ENCODE data around the genes COPS4 and ARHGAP24.

GRCh38 chr4:81490660-81491258 is 19.1 kb upstream of the RASGEF1B start:
- PRO-cap: no peak

GRCh38 chr4:81562010-81562650 is 90.4 kb upstream of the RASGEF1B start:
- PRO-cap: no peak

- PRO-cap: no peak
Measured at GRCh38 chr4:82043064-82043873, 330.5 kb downstream of the HNRNPD start.

DNA sequence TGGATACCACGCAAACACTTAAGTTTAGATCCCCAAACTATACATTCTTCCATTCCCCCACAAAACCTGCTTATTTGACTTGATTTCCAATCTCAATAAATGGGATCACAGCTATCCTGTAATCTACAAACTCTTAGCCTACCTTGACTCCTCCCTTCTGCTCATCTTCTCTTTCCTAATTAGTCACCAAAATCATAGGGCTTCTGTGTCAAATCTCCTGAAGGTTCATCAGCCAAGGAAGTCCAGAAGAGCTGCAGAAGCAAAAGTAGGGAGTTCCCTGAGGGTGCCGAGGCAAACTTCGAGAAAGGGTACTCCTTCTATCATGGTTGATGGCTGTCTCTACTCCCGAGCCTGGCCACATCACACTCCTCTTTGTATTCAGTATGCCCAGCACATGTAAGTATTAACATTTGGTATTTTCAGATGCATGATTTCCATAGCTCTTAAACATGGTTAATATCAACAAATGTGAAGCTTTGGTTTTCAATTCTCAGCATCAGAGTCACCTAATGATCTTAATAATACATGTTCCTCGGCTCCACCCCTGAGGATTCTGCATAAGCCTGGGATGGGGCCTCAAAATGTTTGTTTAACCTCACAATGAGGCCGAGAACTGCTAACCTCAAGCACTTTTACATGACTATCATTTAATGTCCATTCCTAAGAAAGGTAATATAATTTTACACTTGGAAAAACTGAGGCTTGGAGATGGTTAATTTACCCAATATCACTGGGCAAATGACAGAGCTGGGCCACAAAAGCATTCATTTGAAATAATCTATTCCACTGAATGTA is 30.6 kb downstream of the HNRNPD start:
- PRO-cap: no peak

GRCh38 chr4:82356326-82357019 is 17.3 kb downstream of the HNRNPD start:
- PRO-cap: no peak

- PRO-cap: no peak
Measured at GRCh38 chr4:82371948-82372369, 1.8 kb downstream of the HNRNPD start.

DNA sequence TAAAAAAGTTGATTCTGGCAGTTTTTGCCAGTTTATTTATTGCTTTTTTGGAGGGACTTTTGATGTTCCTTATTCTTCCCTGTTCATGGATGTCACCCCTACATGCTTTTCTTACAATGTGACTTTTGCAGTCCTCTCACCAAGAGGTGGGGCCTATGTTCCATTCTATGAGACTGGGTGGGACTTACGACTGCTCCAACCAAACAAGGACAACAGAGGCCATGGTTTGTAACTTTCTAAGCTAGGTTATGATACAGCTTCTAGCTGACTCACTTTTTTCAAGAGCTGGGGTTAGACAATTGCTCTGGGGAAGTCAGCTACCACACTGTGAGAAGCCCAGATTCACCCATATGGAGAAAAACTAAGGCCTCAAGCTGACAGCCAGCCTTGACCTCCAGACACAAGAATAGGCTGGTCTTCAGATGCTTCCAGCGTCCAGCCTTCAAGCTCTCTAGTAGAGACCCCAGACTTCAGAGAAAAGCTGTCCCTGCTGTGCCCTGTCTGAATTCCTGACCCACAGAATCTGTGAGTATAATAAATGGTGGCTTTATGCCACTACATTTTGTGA is 39.5 kb downstream of the ENOPH1 start:
- PRO-cap: no peak

GRCh38 chr4:82899420-82899812 is 1.1 kb upstream of the THAP9 start:
- PRO-cap: no peak

GRCh38 chr4:82968623-82969204 is 41.9 kb downstream of the LIN54 start:
- PRO-cap: no peak

DNA sequence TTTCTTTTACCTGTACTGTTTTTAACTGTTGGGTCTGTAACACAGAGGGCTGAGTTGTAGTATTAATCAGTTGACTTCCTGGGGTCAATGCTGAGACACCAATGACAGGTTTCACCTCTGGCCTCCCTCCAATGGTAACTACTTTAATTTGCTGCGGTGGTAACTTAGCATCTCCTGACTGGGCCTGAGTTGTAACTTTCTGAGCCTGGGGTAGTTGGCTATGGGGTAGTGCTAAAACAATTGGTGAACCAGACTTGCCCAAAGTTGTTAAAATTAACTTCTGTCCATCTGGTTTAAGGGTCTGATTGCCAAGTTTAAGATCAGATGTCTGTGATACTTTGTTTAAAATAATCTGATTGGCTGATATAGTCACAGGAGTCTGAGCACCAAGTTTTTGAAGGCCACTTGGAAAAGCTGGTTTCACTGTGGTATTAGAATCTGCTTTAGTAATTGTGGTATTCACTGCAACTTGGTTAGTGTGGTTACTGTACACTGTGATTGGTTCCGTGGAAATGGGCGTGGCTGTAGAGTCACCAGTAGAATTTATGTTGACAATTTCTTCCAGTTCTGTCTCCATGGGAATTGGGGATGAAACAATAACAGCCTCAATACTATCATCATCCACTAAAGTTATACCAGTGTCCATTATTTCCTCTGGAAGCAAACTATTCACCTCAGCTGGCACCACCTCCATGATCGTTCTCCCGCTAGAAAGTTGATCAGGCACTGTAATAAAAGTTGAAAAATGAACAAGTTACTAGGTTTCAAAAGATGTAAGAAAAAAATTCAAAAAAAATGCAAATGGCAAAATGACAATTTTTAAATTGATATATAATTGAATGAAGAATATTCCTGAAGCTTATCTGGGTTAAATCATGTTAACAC is 26.2 kb downstream of the LIN54 start:
- PRO-cap: no peak

DNA sequence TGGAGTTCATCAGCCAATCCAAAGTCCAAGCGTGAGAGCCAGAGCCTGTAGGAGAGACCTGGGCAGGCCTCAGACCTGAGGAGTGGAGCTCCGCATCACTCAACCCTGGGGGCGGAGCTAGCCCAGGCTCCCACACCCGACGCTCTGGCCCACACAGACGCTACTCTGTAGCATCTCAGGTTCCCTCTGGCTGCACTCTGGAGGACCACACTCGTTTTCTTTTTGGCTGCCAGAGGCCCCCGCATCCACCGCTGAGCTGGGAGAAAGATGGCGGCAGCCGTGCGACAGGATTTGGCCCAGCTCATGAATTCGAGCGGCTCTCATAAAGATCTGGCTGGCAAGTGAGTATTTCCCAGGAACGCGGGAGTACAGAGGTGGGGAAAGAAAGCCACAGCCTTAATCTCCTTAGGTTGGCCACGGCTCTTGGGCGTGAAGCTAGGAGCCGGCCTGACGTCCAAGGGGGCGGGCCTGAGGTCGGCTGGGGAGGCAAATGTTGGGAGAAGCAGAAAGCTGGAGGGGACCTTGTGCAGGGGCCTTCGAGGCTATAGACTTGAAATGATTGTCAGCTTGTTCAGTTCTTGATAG is at the start of gene COPS4:
Gene COPS4, plus strand, starts transcription at position 226 of the 585 bp plus-strand sequence.
- PRO-cap: bidirectional peak, plus-strand start at position 244 of the sequence, minus-strand start outside the sequence

GRCh38 chr4:83248587-83248892 is 36.1 kb downstream of the COQ2 start:
- PRO-cap: no peak

DNA sequence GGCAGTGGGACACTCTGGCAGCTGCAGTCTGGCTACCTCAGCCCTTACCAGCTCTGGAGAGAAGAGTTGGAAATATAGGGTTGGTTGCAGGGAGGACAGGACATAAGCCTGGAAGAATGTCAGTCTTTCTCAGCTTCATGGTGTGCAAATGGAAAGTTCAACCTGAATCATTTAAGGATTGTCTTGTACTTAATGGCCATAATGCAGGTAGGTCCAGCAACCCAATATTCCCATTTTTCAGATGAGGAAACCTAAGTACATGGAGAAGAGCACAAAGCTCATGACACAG is 60.0 kb downstream of the GPAT3 start:
- PRO-cap: no peak

GRCh38 chr4:84582198-84582807 is 624 bp upstream of the CDS1 start:
- PRO-cap: bidirectional peak, plus-strand start at chr4:84582577, minus-strand start at chr4:84582447; bidirectional peak, plus-strand start at chr4:84582899, minus-strand start at chr4:84582675

GRCh38 chr4:84870255-84870832 is 96.1 kb downstream of the WDFY3 start:
- PRO-cap: no peak

- PRO-cap: bidirectional peak, plus-strand start at chr4:85475403, minus-strand start at chr4:85475303; bidirectional peak, plus-strand start at chr4:85475771, minus-strand start at chr4:85475577
Measured at GRCh38 chr4:85474589-85475926, at the start of gene ARHGAP24. TSS of gene ARHGAP24 (plus strand) at chr4:85475150.

DNA sequence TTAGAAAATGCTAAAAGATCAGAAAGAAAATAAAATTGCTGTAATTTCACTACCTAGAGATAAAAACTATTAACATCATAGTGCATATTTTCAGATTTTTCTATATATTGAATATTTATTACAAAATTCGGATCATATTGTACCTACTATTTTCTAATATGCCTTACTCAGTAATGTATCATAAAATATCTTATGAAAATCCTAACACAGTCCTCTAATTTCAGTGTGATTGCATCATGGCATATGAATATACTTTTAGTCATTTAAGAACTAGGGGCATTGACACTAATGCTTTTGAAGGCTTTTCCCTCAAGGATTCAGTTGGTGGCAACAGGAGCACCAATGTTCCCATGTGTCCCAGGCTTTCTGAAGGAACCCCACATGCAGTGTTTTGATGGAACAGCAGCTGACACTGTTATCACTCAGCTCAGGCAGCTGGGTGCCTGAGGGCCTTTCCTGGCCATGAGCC is 348.2 kb downstream of the ARHGAP24 start:
- PRO-cap: no peak

DNA sequence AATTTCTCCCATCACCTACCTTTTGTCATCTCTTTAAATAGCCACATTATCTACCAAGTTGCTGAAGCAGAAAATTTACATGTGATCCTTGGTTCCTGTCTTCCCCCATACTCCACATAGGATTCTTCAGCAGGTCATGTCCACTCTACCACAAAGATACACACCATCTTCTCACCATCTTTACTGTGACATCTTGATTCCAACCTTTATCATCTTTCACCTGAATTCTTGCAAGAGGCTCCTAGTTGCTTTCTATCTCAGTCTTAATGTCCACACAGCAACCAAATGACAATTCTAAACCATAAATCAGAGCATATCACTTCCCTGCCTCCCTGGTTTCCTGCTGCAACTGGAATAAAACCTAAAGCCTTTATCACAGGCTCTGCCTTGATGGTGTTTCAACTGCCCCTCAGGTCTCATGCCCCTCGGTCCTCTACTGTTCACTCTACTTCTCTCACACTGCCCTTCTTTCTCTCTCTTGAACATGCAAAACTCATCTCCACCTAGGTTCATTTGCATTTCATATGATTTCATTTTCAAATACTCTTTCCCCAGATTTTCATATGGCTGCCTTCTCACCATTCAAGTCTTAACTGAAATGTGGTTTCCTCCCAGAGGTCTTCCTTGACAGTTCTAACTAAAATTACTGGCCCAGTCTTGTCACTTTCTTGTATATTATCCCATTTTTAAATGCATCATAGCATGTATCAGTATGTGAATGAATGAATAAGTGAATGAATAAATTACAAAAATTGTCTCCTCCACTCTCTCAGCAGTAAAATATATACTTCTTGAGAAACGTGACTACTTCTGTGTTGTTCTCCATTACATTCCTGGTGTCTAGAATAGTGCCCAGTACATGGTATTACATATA is 91.5 kb downstream of the MAPK10 start:
- PRO-cap: no peak

DNA sequence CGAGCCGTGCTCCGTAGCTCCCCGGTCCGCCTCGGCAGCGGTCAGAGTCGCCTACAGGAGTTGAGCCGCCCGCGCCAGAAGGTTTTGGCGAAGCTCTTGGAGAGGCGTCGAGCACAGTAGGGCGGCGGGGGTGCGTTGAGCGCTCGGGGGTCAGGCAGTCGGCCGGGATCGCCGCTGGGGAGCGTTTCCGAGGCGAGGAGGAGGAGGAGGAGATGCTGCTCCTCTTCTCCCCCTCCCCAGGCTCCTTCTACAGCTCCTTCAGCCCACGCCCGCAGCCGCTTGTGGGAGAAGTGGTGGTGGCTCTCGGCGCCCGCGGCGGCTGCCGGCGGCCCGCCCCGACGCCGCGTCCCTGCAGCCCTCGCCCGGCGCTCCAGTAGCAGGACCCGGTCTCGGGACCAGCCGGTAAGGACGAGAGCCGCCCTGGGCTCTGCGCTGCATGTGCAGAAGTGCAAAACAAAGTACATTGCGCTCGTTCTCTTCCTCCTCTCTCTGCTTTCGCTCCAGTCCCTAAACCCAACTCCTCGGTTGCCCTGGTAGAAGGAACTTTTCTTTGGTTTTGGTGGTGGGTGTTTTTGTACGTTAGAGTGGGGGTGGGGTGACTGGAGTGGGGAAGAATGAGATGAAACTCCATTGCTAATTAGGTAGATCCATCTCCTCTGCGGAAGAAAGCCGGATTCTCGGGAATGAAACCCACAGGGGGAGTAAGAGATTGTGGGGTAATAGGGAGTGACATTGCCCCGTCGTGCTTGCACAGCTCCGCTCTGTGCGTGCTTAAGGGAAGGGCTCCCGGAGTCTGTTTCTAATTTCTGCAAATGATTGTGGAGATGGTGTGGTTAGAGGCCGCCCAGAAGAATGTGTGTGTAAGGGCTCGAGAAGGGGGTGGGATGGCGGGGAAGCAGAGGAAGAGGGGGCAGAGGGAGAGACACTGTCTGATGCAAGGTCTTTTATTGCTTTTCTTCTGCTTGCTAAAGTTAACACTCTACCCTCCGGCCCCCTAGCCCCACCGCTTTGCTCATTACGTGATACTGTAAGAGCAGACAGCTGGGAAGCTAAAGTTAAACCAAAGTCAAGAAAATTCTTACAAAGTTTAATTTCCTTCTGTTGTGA is 626 bp downstream of the PTPN13 start:
- PRO-cap: bidirectional peak, plus-strand start at position 898 of the sequence, minus-strand start at position 799 of the sequence

DNA sequence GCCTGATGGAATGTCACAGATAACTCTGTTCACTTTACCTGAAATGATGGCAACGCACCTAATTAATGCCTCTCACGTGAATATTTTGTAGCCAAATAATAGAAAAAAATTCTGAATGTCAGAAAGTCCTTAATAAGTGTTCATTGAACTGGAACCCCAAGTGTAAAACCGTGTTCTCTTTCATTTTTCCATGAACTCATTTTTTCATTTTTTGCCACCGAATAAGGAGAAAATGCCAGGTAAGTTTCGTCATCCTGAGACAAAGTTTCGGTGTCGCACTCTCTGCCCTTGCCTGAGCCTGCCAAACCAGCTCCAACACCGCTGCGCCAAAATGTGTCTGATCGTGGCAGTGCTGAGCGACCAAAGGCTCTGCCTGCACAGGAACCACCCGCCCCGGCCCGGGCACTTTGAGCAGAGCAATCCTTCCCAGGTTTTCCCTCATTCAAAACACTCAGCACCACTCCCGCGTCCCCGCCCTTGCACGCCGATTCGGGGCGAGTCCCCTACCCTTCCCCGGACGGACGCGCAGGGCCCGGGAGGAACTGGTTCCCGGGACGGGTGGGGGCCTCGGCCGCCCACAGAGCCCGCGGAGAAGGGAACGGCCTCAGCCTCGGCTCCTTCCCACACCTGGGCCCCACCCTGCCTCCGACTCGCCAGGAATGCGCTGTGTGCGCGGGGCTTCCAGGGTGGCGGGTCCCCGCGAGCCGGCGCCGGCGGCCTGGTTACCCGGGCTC is 499 bp downstream of the C4orf36 start:
- PRO-cap: bidirectional peak, plus-strand start at position 580 of the sequence, minus-strand start at position 409 of the sequence

All from bronchus (tissue), 1 donor.